ENCODE measurements around a stretch of chr20.

DNA sequence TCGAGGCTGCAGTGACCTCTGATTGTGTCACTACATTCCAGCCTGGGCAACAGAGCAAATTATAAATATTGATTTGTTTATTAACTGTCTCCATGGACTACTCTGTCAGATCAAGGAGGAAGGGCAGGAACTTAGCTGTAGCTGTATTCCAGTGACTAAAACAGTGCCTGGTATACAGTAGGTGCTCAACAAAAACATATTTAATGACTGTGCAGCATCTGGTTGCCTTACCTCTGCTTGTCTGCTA, 117.7 kb upstream of the ZNF217 start:
- PRO-cap: no peak

- PRO-cap: no peak
Measured at GRCh38 chr20:53736796-53737450, 143.3 kb upstream of the ZNF217 start.

DNA sequence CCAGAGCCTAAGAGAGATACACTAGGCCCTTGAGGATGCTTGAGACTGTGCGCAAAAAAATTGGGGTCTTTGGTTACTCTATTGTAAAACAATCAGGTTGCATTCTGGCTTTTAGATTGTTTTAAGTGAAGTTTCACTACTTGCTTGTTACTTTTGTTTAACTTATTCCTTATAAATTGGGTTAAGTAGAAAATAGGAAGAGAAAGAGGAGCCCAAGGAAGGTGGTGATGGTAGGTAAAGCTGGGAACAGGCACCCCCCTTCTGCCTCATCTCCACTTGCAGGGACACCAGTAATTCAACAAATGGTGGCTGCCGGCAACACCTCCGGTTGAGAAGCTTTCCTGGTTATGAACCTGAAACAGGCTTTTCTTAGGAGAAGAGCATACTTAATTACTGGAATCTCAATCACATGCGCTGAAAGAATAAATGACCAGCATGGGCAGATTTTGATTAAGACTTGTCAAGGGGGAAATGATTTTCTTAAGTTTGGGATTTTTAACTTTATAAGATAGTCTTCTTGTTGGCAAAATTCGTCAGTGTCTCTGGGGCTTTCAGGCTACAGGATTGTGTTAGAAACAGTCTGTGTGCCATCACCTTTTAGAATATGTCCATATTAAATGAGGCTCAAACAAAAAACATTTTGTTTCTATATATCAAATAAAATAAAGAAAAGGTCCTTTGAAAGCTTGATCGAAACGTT, 159.0 kb upstream of the ZNF217 start:
- PRO-cap: no peak

DNA sequence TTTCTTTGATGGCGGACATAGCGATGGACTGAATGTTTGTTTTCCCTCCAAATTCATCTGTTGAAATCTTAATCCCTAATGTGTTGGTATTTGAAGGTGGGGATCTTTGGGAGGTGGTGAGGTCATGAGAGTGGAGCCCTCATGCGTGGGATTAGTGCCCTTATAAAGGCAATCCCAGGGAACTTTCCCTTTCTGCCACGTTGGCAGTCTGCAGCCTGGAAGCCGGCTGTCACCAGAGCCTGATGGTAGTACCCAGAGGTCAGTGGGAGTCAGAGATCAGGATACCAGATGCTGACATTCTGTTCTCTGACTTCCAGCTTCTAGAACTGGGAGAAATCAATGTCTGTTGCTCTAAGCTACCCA, 173.5 kb upstream of the ZNF217 start:
- PRO-cap: bidirectional peak, plus-strand start at position 272 of the sequence, minus-strand start at position 217 of the sequence

DNA sequence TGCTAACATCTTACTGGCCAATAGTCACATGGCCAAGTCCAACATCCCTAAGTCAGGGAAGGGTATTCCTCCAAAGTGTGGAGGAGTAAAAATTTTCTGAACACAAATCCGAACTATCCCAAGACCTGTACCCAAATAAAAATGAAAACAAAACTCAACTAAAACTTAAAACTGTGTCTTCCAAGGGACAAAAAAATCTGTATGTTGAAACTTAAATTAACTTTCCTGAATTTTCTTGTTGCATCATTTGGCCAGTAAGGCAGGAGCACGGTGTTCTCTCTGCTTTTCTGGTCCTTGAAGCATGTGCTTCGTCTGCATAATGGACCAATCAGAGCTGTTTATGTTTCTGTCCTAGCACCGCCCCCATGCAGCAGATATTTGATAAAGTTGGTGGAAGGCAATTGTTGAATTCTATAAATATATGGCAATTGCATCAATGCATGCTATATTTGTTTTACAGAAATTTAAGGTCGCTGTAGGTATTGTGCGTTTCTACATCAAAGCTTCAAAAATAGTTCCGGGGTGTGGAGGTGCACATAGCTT, 206.5 kb downstream of the BCAS1 start:
- PRO-cap: no peak

DNA sequence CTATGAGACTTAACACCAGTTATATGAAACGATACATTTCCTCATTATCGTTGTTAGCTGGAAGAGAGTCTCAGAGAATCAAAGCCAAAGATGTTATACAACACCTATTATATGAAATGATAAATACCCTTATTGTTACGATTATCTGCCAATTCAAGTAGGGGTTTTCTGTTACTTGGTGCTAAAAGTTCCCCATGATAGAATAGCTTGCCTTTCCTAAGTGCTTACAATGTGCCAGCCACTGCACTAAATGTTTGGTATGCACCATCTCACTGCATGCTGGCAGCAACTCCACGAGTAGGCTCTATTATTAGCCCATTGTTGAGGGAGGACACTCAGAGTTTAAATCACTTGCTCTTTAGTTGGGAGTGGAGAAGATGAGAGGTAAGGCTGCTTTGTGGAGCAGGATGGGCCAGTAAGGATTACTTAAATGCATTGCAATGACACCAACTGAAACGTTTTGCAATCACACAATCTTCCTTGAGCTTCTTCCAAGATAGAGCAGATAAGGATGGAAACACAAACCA, 131.0 kb downstream of the BCAS1 start:
- PRO-cap: no peak

- PRO-cap: no peak
Measured at GRCh38 chr20:53957294-53957709, 113.1 kb downstream of the BCAS1 start.

- PRO-cap: no peak
Measured at GRCh38 chr20:53995852-53996371, 74.5 kb downstream of the BCAS1 start.

DNA sequence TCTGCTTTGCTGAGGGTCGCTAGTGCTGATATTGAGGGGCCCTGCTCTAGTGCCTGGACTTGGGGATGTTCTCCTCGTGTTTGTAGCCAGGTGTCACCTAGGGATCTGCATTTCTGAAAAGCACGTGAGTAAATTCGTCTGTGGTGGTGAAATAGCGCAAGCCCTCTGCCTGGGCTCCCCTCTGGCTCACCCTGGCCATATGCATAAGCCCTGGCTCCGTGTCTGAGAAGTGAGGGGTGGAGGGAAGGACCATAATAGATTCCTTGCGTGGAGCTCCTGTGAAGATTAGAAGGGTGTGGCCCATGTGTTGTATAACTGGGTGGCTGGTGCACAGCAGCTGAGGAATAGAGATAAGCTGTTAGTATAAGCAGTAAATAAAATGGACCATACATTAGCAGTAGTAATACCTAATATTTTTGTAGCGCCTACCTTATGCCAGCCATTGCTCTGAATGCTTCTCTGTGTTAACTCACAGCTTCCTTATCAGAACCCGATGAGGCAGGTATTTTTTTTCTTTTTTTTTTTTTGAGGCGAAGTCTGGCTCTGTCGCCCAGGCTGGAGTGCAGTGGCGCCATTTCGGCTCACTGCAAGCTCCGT, 4.7 kb downstream of the BCAS1 start:
- PRO-cap: no peak

GRCh38 chr20:54067413-54068120, 2.8 kb downstream of the BCAS1 start:
- PRO-cap: no peak

DNA sequence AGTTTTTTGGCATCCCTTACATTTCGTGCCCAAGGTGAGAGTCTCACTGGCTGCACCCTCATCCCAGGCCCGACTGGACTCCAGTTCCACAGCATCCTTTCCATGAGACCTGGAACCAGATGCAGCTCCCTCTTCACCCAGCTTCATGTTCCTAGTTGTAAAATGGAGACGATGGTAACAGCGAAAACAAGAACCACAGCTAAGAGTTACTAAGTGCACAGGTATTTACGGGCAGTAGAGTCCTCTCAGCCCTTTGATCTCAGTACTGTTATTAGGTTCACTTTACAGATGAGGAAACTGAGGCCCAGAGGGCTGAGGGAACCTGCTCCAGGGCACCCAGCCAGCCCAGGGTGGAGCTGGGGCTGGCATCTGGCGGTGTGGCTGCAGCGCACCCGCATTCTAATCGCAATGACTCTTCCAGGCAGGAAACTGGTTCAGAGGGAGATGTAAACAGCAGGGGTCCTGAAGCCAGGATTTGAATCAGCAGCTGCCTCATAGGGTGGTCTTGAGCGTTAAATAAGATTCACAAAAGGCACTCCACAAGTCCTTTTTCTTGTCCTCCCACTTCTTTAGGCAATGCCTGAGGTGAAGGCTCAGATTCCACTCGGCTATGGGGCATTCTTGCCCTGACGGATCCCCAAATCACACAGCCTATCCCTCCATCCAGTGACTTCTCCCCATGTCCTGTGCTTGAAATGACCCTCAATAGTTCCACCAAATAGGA, 785 bp downstream of the BCAS1 start:
- PRO-cap: no peak

- PRO-cap: no peak
Measured at GRCh38 chr20:54133356-54133918, 40.3 kb downstream of the CYP24A1 start.

- PRO-cap: no peak
Measured at GRCh38 chr20:54195510-54196215, 12.2 kb upstream of the PFDN4 start.

GRCh38 chr20:55678959-55679288, 326.4 kb downstream of the CBLN4 start:
- PRO-cap: unidirectional peak, minus-strand start at chr20:55679109

GRCh38 chr20:56348252-56348810, 10.4 kb upstream of the FAM210B start:
- PRO-cap: bidirectional peak, plus-strand start at chr20:56348561, minus-strand start at chr20:56348470

GRCh38 chr20:56392844-56393109, 332 bp downstream of the CSTF1 start:
- PRO-cap: no peak

DNA sequence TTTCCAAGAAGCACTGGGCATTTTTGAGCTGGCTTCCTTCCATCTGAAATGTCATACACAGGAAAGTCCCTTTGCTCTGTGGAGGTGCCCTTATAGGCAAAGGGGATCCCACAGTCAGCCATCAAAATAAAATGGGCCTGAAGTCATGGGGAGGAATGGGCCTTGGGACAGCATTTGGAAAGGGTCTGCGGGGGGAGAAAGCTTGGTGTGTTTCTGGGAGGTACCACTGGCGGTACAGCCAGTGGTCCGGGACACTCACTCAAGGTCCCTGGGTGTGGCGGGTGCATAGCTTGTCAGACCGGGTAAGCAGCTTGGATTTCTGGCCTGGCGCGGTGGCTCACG, 25.6 kb upstream of the RTF2 start:
- PRO-cap: no peak

DNA sequence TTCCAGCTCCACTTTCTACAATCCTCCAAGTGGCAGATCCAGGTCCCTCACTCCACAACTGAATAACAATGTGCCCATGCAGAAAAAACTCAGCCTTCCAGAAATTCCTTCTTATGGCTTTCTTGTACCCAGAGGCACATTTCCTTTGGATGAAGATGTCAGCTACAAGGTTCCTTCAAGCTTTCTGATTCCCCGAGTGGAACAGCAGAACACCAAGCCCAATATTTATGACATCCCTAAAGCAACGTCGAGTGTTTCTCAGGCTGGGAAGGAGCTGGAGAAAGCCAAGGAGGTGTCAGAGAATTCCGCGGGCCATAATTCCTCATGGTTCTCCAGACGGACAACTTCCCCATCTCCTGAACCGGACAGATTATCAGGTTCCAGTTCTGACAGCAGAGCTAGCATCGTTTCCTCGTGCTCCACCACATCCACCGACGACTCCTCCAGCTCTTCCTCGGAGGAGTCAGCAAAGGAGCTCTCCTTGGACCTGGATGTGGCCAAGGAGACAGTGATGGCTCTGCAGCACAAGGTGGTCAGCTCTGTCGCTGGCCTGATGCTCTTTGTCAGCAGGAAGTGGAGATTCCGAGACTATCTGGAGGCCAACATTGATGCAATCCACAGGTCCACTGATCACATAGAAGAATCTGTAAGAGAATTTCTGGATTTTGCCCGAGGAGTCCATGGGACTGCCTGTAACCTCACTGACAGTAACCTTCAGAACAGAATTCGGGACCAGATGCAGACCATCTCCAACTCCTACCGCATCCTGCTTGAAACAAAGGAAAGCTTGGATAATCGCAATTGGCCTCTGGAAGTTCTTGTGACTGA, 16.2 kb upstream of the RTF2 start:
- PRO-cap: no peak

DNA sequence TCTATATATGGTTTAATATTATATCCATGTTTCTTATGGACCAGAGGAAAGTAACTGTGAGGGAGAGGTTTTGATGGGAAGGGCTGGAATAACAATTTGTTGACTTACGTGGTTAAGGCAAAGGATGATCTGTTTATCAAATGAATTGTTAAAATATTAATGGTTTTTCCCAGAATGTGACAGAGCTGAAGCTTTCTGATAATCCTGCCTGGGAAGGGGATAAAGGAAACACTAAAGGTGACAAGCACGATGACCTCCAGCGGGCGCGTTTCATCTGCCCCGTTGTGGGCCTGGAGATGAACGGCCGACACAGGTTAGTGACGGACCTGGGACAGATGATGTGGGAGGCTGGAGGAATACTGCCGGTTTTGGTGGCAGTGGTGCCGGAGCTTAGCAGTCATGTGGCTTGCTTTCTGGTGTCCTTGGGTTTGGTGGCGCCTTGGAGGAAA, 8.4 kb downstream of the RTF2 start:
- PRO-cap: no peak

DNA sequence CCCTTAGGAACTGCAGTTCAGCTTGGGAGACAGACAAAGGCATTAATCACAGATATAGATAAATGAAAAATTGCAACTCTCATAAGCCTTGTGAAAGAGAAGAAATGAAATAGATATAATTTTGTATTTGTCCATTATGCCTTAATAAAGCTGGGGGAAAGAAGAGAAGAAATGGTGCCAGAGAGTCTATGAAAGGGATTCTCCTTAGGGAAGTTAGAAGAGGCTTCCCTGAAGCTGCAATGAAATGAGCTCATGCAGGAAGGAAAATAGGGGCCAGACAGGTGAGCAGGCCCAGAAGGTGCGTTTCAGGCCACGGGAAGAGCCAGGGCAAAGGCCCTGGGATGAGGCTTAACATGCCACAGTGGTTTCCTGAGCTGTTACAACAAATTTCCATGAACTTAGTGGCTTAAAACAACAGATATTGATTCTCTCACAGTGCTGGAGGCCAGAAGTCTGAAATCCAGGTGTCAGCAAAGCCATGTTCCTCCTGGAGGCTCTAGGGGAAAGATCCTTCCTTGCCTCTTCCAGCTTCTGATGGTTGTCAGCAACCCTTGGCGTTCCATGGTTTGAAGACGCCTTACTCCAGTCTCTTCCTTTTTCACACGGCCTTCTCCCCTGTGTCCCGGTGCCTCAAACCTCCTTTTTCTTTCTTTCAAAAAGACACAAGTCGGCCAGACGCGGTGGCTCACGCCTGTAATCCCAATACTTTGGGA, 167.9 kb downstream of the TFAP2C start:
- PRO-cap: bidirectional peak, plus-strand start at position 448 of the sequence, minus-strand start at position 371 of the sequence